GM23338 (cell line): ENCODE results near the genes BCAP29 and SLC26A3.

DNA sequence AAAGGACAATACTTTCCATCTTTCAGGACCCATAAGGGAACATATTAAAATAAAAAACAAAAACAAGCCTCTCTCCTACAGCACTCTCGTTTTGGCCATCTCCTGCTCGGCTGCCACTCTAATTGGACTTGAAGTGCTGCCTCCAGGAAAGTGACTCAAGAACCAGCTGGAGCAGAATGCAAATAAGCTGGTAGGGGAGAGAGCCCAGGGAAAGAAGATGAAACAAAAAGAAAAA, 65.6 kb downstream of the HBP1 start:
- PRO-cap: no peak
- RAMPAGE, long total RNA: no peak

- PRO-cap: no peak
- RAMPAGE, long total RNA: no peak
Measured at GRCh38 chr7:107438810-107439543, 30.9 kb upstream of the GPR22 start.

- PRO-cap: no peak
- RAMPAGE, long total RNA: no peak
Measured at GRCh38 chr7:107471356-107471591, 1.4 kb downstream of the GPR22 start.

DNA sequence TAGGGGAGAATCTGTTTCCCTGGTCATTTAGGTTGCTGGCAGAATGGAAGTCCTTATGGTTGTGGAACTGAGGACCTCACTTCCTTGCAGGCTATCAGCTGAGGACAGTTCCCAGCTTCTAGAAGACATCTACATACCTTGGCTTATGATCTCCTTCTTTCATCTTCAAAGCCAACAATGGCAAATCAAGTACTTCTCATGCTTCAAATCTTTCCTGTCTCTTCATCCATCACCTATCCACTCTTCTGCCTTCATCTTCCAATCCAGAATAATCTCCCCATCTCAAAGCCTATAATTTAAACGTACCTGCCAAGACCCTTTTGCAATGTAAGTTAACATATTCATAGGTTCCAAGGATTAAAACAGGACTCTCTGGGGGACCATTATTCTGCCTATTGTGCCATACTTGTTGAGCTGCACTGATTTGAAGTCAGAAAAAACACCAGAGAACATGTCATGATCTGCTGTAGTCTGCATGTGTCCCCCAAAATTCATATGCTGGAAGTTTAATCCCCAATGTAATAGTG, 22.7 kb downstream of the GPR22 start:
- PRO-cap: no peak
- RAMPAGE, long total RNA: no peak

DNA sequence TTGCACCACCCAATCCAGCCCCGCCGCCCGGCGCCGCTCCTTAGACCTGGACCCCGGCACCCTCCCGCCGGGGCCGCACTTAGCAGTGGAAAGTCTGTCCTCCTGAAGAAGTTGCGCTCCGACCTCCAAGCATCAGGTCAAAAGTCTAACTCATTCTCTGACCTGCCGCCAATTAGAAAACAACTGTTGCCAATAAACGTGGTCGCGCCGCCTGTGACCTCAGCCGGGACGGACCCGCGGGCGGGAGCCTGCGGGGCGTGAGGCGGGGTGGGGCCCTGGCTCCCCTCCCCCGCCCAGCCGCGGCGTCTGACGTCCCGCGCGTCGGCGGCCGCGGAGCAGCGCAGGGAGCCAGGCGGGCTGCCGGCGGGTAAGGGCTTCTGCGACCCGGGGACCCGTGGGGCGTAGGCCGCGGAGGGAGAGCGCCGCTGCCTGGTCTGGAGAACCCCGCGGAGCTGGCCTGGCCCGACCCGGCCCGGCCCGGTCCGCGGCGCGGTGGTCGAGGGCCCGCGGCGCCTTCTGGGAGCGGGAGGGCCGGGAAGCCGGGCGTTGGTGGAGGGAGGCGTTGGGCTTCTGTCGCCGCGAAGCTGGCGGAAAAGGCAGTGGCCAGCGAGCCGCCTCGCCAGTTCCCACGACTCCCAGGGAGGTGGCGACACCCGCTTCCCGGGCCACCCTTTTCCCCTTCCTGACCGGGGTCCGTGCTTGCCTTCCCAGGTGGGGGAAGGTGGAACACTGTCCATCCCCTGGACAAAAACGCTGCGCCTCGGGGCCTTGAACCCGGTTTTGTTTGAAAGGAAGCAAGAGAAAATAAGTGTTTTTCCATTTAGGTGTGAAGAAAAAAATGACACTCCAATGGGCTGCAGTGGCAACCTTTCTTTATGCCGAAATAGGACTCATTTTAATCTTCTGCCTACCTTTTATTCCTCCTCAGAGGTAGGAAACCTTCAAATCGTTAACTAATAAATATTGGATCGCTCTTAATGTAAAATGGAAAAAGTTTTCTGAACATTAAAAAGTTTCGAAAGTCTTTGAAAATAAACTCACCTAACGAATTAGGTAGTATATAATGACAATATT, at the start of gene BCAP29:
BCAP29 (plus strand) TSS at position 312 of the 1,074 bp plus-strand sequence.
- PRO-cap: bidirectional peak, plus-strand start at position 106 of the sequence, minus-strand start at position 215 of the sequence; bidirectional peak, plus-strand start at position 331 of the sequence, minus-strand start at position 494 of the sequence
- RAMPAGE, long total RNA: no peak

GRCh38 chr7:107596851-107597430, 16.9 kb downstream of the BCAP29 start:
- PRO-cap: no peak
- RAMPAGE, long total RNA: no peak

- PRO-cap: no peak
- RAMPAGE, long total RNA: no peak
Measured at GRCh38 chr7:107661380-107662402, 1.1 kb downstream of the SLC26A4 start.

- PRO-cap: no peak
- RAMPAGE, long total RNA: no peak
Measured at GRCh38 chr7:107745036-107745838, 1.3 kb downstream of the CBLL1 start.

DNA sequence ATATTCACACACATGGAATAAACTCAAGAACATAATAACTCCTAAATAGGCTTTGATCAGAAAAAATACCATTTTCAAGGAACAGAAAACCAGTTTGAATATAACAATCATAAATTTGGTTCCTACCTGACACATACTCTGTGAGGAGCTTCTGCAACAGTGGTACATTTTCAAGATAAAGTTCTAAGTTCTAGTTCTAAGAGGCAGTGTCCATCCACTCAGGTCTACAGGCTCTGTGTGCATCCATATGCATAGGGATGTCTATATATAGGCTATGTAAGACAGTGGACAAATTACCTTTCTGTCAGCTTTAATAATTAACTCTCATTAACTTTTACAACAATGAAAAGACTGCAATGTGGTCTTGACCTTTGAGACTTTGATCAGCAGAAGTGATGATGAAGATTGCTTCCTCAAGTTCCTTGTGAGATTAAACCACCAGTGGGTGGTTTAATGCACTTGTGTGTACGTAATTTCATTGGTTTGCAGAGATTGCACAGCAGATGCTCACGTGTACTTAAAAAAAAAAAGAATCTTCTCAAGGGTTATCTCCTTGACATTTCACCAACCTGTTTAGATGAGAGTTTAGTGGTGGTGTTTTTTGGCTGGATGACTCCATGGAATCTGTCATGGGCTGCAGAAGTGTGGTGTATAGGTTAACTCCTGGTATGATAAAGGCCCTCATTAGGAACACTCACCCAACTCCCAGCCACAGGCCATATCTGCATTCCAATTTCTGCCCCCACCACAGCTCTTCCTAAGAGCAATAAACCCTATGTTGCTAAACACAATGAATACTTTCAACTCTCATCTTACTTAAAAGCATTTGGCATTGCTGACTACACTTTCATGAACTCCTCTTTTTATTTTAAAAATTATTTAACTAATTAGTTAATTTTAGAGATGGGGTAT, at the start of gene SLC26A3:
SLC26A3 (minus strand) TSS at position 239 of the 912 bp plus-strand sequence.
- PRO-cap: no peak
- RAMPAGE, long total RNA: no peak

GRCh38 chr7:107856817-107857537, 34.0 kb upstream of the DLD start:
- PRO-cap: no peak
- RAMPAGE, long total RNA: no peak

DNA sequence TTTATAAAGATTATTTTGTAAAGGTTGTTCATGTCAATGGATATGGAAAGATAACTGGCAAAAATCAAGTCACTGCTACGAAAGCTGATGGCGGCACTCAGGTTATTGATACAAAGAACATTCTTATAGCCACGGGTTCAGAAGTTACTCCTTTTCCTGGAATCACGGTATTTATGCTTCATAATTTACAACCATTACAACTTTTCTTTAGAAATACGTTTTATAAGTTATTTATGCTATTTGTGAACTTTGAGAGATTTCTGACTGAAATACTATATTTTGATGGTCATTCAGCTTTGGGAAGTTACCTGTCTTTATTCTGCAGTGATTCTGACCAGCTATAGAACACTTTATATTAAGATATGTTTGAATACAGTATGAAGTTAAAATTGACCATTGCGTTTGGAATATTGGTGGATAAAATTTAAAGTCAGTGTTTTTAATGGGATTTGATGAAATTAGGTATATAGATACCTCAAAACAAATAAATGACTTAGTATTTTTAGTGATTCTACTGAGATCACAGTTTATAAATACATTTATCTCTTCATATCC, 14.4 kb downstream of the DLD start:
- PRO-cap: no peak
- RAMPAGE, long total RNA: no peak

DNA sequence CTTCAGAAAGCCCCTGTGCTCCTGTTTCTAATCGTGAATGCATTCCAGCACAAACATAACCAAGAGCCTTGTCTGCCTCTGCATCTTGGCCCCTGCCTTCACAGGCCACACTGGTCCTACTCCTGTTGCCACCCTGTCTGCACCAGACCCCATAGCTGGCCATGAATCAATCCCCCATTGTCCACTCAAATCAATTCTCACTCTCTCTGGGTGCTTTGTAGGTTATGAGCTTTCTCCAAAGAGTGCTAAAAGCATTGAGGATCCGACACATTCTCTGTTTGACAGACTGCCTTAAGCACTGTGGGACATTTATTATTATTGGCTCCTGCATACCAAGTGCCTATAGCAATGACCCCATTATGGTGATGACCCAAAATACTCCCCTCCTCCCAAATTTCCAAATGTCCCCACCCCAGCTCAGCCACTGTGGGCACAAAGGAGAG, 55.5 kb downstream of the LAMB1 start:
- PRO-cap: no peak
- RAMPAGE, long total RNA: no peak

DNA sequence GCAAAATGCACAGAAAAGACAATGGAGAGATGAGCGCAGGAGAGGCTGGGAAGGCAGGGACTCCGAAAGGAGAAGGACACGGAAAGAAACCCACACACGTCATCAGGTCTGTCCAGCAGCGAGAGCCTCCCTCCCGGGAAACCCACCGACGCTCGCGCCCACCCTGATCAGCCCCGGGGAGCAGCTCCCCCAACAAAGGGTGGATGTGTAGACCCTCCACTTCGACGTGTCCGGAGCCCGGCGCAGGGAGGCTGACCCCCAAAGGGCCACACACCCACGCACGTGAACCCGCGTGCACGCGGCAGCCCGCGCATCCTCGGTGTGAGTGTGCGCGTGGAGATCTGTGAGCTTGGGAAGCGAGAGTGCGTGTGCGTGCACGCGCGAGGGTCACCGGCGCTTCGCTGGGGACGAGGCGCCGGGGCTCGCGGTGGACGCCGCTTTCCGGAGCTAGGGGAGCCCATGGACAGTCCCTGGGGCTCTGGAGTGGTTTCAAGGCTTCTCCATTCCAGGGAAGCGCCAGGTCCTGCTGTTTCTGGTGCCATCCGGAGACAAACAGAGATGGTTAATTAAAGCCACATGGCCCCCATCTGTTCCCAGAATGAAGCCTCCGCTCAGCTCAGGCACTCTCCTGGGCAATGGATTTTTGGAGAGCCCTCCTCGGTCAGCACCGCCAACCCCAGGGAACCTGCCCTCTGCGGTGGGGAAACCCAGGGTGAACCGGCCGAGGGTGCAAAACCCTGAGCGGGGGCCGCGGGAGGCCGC, 927 bp downstream of the LAMB1 start:
- PRO-cap: bidirectional peak, plus-strand start at position 437 of the sequence, minus-strand start at position 321 of the sequence; bidirectional peak, plus-strand start at position 545 of the sequence, minus-strand start at position 480 of the sequence
- RAMPAGE, long total RNA: no peak

- PRO-cap: no peak
- RAMPAGE, long total RNA: no peak
Measured at GRCh38 chr7:108503164-108503996, 22.6 kb downstream of the PNPLA8 start.

GRCh38 chr7:108525129-108525980, 580 bp downstream of the PNPLA8 start:
- PRO-cap: unidirectional peak, plus-strand start at chr7:108525556; bidirectional peak, plus-strand start at chr7:108525818, minus-strand start at chr7:108525721; bidirectional peak, plus-strand start at chr7:108525911, minus-strand start at chr7:108526135
- RAMPAGE, long total RNA: no peak

- PRO-cap: no peak
- RAMPAGE, long total RNA: no peak
Measured at GRCh38 chr7:110674787-110675260, 416.1 kb upstream of the LRRN3 start.

- PRO-cap: no peak
- RAMPAGE, long total RNA: no peak
Measured at GRCh38 chr7:110900438-110901024, 190.4 kb upstream of the LRRN3 start.

DNA sequence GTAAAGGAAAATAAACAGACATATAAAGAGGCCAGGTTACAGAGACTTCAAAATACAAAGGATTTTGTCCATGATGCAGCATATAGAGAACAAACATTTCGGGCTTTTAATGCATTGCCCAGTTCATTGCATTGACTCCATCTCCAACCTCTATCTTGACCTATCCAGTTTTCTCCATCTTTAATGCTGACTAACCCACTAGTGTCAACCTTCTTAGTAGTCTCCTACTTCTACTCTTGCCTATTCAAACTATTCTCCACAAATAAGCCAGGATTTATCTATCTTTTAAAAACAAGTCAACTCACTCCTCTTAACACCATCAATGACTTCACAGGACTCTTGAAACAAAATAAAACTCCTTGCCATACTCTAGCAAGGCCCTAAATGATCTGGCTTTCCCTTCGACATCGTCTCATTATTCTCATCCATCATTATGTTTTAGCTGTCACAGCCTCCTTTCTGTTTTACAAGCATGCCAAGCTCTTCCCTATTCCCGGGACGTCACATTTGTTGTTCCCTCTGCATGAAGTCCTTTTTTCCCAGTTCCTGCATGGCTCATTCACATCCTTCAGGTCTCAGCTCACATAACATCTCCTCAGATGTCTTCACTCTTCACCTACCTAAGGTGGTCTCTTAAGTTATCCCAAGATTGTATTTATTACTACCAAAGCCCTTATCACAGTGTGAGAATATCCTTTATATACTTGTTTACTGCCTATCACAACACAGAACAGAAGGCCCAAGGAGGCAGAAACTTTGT, 189.0 kb downstream of the LRRN3 start:
- PRO-cap: no peak
- RAMPAGE, long total RNA: no peak

DNA sequence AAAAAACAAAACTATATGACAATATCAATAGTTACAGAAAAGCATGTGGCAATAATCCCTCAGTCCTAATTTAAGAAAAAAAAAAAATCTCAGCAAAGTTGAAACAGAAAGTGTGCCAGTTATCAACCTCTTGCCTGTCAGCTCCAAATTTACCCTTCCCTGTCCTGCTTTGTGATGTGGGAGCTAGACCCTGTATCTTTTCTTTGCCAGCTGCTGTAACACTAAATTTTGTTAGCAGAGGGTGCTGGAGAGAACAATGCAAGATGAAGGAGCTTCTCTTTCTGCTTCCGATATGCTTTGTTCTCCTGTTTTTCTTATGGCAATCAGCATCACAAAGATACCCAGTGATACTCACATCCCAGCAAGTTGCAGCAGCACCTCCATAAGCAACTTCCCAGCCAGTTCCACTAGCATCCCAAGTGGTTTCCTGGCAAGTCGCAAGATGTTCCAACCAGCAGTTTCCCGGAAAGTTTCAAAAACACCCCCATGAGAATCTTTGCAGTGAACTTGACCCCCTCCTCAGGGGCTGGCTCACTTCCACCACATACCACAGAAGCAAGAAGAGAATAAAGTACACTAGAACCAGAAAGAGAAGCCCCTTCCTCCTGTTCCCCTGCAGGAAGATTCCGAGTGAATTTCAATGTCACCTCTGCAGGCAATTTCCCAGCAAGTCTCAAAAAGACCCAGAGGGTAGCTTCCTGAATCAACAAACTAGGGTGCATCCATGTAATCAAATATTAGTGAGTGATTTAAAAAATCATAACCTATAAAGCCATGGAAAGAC, 148.5 kb downstream of the IMMP2L start:
- PRO-cap: bidirectional peak, plus-strand start at position 407 of the sequence, minus-strand start at position 223 of the sequence
- RAMPAGE, long total RNA: no peak

DNA sequence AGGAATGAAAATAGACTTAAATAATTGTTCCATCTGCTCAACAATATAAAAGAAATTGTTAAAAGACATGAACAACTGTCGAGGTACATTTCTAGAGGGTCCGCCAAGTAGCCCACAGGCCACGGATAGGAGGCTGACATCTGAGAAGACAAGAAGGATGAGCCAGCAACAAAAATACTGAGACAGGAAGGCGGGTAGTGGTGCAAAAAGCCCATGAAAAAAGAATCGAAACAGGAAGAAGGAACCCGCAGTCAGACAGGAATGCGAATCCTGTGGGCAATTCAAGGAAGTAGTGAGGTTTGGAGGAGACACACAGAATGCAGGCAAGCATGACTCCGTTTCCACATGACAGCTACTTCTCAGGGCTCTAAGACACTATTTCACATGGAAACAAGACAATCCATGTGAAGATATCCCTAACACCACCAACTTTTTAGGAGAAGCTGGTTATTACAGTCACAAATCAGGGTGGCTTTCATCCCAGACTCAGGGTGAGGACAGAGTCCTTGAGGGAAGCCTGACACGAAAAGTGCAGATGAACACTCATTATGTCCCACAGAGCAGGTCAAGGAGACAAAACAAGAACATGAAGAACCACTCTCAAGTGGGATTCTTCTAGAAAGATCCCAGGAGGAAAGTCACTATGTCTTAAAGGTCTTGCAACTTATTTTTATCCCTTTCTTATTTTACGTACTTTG, 125.1 kb downstream of the DOCK4 start:
- PRO-cap: no peak
- RAMPAGE, long total RNA: no peak